BE2C (cell line): ENCODE measurements around a stretch of chr2.

- RRBS: no CpG with 5 or more reads among the region's 2 CpGs
Measured at GRCh38 chr2:41965738-41966187, 82.1 kb upstream of the PKDCC start.

GRCh38 chr2:42021467-42021809, 26.4 kb upstream of the PKDCC start:
- RRBS: no CpG with 5 or more reads among the region's 3 CpGs

- RRBS: no CpG with 5 or more reads among the region's 5 CpGs
Measured at GRCh38 chr2:42078585-42079055, 30.8 kb downstream of the PKDCC start.

- RRBS: 97% methylated on average over 6 of the region's 49 CpGs
Measured at GRCh38 chr2:42101747-42102638, 54.2 kb downstream of the PKDCC start.

- RRBS: no CpG with 5 or more reads among the region's 11 CpGs
Measured at GRCh38 chr2:42105193-42106001, 57.6 kb downstream of the PKDCC start.

DNA sequence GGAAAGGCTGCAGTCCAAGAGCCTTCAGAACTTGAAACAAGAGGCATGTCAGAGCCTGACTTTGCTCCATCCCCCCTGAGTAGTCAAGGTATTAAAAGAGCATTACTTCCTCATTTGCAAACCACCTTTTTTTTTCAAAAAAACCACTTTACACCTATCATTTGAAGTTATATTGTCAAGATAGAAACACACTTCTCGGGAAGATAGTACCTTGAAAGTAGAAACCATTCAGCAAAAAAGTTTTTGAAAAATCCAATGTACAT, 41.7 kb upstream of the EML4 start:
- RRBS: no CpG with 5 or more reads among the region's 1 CpG

GRCh38 chr2:42128035-42128405, 41.1 kb upstream of the EML4 start:
- RRBS: no CpG with 5 or more reads among the region's 1 CpG

DNA sequence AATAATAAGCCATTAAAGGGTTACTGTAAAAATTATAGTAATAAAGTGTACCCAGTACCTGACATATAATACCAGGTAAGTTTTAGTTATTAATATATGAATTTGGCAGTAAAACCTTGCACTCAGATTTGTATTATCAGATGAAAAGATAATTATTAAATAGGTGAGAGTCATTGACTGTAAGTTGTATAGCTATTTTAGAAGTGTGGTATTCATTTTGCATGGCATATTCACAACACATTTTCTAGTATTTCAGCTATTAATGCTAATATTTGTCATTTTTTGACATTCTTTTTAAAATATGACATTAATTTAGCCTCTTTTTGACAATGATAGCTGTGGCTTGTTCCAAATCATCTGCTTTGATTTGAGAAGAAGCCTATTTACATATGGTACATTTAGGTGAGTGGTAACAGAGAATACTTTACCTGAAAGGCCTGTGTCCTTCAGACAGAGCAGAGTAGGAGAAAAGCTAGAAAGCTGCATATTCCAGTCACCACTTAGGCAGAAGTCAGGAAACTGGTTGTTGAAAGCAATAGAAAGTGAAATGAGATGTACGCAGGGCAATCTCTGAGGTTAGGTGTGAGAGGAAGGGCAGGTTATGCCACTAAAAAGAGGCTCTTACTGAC, 93.8 kb downstream of the COX7A2L start:
- RRBS: no CpG with 5 or more reads among the region's 1 CpG

- RRBS: no CpG with 5 or more reads among the region's 6 CpGs
Measured at GRCh38 chr2:42368879-42369333, 7.9 kb upstream of the COX7A2L start.

DNA sequence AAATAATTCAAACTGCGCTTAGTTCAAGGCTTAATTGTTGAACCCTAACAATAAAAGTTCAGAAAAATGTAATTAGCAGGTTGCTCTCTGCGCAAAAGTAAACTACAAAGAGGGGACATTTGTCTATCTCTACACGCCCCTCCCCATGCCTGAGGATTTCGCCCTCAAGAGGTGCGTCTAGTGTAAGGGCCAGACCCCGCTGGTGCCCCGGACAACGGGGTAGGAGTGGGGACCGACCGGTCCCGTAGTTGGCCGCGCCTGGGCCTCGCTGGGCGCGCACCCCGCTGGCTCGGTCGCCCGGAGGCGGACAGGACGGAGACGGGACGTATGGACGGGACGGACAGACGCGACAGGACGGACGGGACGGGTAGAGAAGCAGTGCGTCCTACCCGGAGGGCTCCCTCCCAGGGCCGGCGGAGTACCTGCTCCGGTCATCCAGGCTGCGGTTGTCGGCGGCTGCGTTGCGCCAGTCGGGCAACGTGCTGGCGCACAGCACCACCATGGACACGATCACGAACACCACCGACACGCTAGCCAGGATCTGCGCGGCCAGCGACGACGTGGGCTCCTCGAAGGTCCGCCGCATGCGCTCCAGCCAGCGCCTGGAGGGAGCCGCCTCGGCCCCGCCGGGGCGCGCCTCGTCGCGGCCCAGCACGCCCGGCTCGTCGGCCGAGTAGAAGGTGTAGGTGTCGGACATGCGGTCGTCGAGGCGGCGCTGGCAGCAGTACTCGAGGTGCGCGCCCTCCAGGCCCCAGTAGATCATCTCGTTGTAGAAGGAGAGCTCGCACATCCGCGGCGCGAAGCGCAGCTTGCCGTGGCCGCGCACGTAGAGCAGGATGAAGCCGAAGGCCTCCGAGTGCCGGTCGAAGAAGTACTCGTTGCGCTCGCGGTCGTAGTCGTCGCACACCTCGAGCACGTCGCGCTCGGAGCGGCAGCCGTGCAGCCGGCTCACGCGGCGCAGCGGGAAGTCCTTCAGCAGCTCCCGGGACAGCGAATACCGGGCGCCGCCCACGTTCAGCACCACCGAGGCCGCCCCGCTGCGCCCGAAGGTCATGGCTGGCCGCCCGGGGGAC, 998 bp downstream of the KCNG3 start:
- RRBS: 88% methylated on average over 40 of the region's 128 CpGs

DNA sequence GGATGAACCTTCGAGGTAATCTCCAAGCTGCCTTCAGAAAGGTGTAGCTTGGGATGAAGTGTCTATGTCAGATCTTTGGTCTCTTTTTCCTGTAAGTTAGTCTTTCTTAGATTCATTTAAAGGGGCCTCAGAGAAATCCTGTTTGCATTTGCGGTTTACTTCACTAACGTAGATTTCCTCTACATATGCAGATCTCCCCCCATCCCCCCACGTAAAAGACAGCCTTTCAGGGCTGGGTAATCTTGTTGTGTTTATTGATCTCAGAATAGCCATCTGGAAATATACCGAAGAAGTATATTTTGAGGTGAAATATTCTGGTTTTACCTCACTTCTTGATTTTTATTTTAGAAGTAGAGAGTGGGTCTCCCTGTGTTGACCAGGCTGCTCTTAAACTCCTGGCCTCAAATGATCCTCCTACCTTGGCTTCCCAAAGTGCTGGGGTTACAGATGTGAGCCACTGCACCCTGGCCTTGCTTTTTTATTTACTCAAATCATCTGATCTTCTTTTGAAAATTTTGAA, 83.8 kb downstream of the MTA3 start:
- RRBS: no CpG with 5 or more reads among the region's 5 CpGs

GRCh38 chr2:42722427-42722866, 41.5 kb downstream of the OXER1 start:
- RRBS: no CpG with 5 or more reads among the region's 4 CpGs

DNA sequence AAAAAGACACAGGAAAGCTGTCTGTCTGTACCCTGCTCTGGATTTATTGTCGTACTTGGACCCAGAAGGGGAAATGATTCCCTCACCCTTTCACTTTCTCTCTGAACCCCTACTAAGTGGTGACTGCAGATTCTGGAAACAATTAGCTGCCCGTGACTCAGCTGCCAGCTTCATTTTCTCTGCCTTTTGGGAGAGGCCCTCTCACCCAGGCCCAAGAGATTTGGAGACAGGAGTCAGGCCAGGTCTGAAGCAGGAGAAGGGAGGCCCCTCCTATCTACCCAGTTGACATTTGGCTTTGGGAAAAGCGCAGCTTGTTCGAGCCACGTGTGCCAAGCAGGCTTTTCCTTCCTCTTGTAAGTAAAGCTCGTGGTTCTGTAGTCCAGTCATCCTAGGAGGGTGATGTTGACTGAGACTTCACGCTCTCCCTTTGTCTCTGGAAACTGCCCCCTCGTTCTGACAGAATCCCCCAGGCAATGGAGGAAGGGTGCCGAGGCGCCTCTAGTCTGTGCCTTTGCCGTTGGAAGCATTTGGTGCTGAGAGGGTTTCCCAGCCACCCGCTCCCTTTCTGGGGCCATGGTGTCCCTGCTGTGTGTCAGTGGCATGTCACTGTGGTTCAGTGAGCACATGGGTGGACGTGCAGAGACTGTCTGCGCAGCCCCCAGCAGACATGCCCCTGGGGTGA, 8.6 kb downstream of the OXER1 start:
- RRBS: no CpG with 5 or more reads among the region's 14 CpGs

- RRBS: 3% methylated on average over 3 of the region's 18 CpGs
Measured at GRCh38 chr2:42856967-42857564, 64.7 kb upstream of the HAAO start.

DNA sequence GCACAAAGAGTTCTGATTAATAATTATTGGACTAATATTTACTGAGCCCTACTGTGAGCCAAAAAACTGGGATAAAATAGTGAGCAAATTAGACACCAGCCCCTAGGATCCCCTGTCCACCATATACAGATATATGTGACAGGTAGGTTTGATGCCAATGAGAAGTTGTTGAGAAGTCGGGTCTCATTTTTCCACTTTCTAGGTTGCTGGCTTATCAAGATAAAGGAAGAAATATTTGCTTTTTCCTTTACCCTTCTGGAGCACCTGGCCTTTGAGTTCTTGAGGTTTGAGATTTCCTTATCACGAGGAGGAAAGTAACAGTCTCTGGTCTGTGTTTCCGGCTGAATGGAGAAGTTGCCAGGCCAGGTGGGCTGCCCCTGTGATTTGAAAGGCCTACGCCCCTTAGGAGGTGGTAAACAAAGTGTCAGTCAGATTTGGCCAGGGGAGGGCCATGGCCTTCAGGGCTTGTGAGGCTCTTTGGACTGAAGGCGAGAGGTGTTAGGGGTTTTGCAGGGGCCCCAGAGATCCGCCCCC, 156.7 kb upstream of the HAAO start:
- RRBS: no CpG with 5 or more reads among the region's 6 CpGs

GRCh38 chr2:42956999-42957739, 164.8 kb upstream of the HAAO start:
- RRBS: no CpG with 5 or more reads among the region's 11 CpGs

- RRBS: no CpG with 5 or more reads among the region's 7 CpGs
Measured at GRCh38 chr2:43006343-43006705, 213.9 kb upstream of the HAAO start.

GRCh38 chr2:43013816-43014420, 212.5 kb downstream of the ZFP36L2 start:
- RRBS: no CpG with 5 or more reads among the region's 4 CpGs

- RRBS: no CpG with 5 or more reads among the region's 19 CpGs
Measured at GRCh38 chr2:43026701-43027526, 199.5 kb downstream of the ZFP36L2 start.

DNA sequence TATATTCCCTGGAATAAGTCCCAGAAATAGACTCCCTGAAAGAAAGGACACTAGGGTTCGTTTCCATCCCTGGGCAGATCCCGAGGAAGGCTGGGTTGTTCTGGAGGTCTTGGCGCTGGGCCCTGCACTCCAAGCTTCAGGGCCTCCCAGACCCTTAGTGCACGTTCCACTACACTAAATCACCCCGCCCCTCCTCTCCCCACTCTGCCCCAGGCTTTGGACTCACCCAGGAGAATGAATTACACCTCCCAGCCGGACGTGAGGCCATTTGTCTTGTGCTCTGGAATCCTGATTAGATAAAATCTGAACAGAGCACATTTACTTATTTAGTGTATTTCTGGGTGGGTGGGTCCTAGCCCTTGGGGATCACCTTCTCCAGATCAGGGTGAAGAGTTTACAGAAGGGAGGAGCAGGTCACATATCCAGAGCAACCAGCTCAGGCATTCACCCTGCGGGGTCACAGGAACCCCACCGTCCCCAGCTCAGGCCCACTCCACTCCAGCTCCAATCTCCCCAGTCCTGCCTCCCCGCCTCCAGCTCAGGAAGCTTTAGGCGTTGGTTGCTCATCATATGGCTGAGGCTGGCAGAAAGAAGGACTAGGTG, 188.0 kb downstream of the ZFP36L2 start:
- RRBS: no CpG with 5 or more reads among the region's 11 CpGs